Measurements from ENCODE around the genes EFHC1, TMEM14A and GSTA4.

DNA sequence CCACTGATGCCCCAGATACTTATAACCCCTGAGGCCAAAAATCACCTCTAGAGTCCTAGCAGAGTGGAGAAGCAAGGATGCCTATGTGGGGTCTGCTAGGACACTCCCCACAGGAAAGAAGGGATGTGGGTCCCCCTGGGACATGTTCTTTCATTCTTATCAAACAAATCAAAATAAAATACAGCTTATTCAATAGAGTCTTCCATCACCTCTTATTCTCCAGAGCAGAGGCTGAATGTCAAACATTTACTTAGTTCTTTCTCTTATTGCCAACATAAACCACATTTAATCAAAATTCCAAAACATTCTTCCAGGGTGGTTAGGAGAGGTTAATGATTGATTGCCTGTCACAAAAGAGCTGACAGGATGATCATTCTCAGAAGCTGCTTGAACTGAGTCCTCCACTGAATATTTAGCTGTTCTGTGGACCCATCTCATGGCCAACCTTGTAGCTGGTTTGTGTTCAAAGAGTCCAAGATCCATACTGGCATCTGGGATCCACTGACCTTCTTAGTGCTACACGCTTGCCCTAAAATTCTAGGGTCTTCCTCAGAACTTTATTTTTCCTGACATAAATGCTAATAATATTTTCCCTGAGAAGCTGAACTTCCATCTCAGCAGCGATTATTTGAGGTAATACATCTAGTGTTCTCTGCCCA, 37.3 kb upstream of the PKHD1 start:
- RRBS = no CpG with 5 or more reads among the region's 2 CpGs

GRCh38 chr6:52419683-52420694, at the start of gene EFHC1:
EFHC1 (plus strand) TSS chr6:52420342.
- RRBS = 2% methylated on average over 19 of the region's 59 CpGs

GRCh38 chr6:52491256-52492205, 71.4 kb downstream of the EFHC1 start:
- RRBS = no CpG with 5 or more reads among the region's 16 CpGs

- RRBS = no CpG with 5 or more reads among the region's 12 CpGs
Observed at GRCh38 chr6:52505418-52505999, 71.4 kb downstream of the TRAM2 start.

DNA sequence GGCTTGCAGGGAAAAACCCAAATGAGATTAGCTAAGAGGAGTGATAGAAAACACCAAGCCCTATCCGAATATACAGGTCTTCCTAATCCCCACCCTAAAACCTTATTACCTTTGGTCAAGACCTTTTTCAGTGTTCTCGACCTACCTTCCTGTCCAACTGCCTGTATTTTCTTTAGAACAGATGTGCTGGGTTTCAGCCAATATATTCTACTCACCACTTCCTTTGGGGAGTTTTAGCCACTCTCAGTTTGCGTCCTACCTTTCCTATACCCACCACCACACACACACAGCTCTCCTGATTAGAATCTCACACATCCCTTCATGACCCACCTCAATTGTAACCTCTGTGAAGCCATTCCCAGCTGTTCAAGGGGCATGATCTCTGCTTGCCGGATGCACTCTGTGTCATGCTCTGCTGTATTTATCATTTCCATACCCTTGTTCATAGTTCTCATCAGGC, 39.6 kb downstream of the TRAM2 start:
- RRBS = no CpG with 5 or more reads among the region's 4 CpGs

- RRBS = no CpG with 5 or more reads among the region's 4 CpGs
Observed at GRCh38 chr6:52566814-52567545, 9.9 kb downstream of the TRAM2 start.

DNA sequence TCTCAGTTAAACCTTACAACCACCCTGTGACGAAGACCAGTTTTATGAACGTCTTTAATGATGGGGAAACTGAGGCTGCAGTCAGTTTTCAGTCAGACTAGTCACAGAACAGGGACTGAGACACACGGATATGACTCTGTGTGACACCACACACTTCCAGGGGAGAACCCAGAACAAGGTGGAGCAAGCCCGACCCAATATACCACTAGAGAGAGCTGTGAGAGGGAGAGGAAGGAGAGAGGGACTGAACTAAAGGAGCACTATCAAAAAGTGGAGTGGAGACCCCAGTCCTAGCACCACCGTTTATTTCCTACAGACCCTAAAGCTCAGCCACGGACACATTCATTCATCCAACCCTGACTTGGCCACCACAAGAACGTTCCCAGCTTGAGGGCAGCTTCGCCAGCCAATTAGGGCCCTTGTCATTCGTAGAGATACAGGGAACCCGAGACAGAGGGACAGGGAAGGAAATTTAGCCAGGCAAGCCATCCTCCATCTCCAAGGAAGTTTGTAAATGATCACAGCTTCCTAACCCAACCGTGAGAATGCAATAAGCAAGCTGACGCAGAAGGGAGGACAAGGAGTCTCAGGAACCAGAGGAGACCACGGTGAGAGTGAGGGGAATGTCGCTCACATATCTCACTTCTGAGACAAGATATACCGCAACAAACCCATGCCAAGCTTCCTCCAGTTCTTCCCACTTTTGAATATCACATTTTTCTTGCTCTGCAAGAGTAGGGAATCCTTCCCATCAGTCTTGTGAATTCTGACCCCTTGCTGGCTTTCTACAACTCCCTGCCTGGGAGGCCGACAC, 1.5 kb downstream of the TRAM2 start:
- RRBS = no CpG with 5 or more reads among the region's 16 CpGs

- RRBS = no CpG with 5 or more reads among the region's 3 CpGs
Observed at GRCh38 chr6:52609973-52610362, 33.1 kb upstream of the TRAM2 start.

- RRBS = 5% methylated on average over 3 of the region's 43 CpGs
Observed at GRCh38 chr6:52670779-52671584, at the start of gene TMEM14A. TMEM14A (plus strand) TSS chr6:52671113.

- RRBS = no CpG with 5 or more reads among the region's 2 CpGs
Observed at GRCh38 chr6:52788328-52788806, 15.2 kb downstream of the GSTA1 start.

DNA sequence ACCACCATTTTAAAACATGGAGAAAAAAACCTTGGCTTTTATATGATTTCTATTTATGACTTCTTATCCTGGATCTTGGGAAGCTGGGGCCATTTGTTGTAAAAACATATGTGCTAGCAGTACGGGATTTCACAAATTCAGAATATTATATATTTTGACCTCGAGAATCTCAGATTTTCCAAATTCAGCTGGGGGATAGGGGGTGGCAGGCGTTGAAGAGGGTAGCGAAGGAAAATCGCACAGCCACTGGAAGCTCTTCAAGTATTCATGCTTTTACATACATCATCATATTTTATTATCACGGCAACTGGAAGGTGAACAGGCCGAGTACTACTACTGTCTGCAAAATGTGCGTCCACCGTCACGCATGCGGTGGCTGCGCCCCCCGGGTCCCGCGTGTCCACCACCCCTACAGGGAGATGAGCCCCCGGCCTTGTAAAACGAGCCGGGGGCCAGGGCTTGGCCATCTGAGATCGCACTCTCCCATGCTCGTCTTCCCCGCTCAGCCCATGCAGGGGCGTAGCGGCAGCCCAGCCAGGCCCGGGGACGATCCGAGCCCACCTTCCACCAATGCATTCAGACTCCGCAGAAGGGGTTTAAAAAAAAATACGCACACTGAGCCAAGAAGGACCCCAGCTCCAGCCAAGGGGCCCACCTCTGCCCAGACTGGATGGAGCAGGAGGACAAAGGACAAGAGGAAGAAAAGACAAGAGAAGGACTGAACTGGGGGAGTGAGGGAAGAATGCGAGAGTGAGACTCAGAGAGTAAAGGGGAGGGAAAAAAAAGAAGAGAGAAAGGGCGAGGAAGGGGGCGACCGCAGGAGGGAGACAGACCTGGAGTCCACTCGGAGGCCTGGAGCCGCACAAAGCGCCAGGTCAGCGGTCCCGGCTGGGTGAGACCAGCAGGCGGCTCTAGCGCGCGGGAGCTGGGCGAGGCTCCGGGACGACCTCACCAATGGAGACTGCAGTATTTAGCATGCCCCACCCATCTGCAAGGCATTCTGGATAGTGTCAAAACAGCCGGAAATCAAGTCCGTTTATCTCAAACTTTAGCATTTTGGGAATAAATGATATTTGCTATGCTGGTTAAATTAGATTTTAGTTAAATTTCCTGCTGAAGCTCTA, at the start of gene GSTA4:
TSS of gene GSTA4 (minus strand) at position 869 of the 1,124 bp plus-strand sequence.
- RRBS = 2% methylated on average over 17 of the region's 46 CpGs

DNA sequence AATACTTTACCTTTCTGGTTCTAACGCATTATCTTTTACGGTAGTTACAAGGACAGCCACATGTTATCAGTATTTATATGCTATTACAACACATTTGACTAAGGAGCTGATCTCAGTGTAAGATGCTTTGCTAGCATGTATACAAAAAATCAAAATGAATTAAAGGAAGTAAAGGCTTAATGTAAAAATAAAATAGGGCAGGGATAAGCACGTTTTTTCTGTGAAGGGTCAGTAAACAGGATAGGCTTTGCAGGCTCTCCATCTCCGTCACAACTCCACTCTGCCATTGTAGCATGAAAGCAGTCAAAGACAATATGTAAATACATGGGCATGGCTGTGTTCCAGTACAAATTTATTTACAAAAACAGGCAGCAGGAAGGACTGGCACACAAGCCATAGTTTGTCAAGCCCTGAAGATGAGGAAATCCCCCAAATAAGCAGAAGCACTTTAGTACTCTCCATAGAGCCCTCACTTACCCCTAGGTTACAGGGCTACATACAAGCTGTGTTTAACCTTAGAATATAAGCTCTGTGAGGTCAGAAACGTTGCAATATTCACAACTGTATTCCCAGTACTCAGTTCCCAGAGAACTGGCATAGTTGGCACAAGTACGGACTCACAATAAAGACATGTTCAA, 5.4 kb downstream of the CILK1 start:
- RRBS = no CpG with 5 or more reads among the region's 6 CpGs

DNA sequence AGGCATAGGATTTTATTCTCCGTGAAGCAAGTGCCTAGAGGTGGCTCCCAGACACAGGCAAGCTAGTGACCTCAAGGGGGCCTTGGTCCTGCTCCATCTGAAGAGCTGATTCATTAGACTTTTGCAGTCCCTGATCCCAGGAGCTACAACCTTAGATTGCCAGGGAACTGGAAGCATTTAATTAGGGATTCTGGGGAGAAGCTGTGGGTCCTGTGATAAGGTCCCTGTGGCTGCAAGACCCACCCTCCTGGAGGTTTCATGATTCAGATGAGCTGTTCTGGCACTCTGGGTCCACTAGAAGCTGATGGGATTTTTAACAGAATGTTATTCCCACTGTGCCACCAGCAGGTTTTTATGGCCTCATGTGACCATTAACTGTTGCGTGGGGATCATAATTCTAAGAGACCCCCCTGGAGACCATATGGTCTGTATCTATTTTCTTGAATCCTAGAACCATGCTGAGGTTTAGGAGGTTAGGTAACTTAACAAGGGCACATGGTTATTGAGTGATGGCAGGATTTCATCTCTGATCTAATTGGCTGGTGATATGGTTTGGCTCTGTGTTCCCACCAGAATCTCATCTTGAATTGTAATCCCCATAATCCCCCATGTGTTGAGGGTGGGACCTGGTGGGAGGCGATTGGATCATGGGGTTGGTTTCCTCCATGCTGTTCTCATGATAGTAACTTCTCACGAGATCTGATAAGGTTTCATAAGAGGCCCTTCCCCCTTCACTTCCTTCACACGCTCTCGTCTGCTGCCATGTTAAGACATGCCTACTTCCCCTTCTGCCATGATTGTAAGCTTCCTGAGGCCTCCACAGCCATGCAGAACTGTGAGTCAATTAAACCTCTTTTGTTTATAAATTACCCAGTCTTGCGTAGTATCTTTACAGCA, 90.3 kb downstream of the ELOVL5 start:
- RRBS = no CpG with 5 or more reads among the region's 7 CpGs

GRCh38 chr6:53293124-53293693, 55.5 kb downstream of the ELOVL5 start:
- RRBS = no CpG with 5 or more reads among the region's 10 CpGs

DNA sequence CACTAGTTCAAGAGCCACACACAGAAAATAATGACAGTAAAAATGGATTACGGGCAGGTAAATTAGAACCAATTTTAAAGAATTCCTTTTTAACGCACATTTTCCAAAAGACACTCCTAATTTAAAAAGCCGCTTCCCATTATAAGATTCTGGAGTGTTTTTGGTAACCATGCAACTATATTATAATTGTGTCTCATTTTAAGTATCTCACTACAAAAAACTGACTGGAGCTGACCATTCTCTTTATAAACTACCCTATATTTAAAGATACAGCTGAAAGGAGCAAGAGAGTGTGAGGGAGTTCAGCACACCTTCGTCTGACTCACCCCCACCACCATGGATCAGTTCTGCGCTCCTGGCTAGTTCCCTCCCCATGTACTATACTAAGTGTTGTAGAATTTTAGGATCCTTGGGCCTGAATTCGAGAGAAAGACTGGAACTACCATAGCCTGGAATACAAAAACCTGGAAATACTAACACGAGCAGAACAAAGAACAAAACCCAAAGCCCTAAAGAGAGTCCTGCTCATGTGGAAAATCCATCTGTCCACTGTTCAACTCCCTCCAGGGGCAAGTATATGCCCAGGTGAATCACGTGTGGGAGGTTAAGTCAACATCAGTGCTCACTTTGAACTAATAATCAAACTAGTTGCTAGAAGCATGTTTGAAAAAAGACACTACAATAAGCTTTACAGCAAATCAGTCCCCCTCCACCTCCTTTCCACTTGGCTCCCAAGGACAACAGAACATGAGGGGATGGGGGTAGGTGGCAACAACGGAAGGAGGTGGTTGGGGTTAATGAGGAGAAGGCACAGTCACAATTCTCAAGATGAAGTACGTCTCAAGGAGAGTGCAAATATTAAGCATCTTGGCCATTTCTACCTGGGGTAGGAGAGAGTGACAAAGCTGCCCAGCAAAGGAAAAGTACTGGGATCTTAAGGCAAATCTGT, 46.8 kb downstream of the ELOVL5 start:
- RRBS = no CpG with 5 or more reads among the region's 10 CpGs

DNA sequence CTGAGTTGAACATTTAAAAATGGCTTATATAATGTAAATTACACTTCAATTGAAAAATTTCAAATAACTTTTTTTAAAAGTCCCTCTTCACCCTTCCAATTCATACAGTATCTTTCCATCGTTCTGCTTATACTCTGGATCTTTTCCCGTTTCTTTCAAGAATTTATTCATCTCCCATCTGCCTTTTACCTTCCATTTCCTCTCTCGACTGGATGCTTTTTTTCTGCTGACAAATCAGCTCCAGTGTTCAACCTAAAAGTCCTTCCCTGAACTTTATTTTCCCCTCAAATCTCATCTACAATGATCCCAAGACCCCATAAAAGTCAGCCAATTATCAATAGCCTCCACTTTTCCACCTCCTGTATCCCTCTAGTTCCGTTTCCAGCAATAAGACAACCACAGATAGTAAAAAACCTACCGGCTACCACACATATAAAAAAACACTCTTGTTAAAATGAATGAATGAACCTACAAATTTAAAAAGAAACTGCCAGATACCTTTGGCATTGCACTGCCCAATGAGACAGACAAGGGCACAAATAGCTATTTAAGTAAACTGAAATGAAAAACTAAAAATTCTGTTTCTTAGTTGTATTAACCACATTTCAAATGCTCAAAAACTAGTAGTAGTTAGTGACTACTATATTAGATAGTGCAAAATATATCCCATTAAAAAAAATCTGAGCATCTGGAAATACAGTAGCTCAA, 20.9 kb downstream of the ELOVL5 start:
- RRBS = no CpG with 5 or more reads among the region's 5 CpGs

- RRBS = no CpG with 5 or more reads among the region's 15 CpGs
Observed at GRCh38 chr6:53347130-53347736, 1.5 kb downstream of the ELOVL5 start.

GRCh38 chr6:53465934-53466557, 78.9 kb downstream of the GCLC start:
- RRBS = no CpG with 5 or more reads among the region's 4 CpGs

DNA sequence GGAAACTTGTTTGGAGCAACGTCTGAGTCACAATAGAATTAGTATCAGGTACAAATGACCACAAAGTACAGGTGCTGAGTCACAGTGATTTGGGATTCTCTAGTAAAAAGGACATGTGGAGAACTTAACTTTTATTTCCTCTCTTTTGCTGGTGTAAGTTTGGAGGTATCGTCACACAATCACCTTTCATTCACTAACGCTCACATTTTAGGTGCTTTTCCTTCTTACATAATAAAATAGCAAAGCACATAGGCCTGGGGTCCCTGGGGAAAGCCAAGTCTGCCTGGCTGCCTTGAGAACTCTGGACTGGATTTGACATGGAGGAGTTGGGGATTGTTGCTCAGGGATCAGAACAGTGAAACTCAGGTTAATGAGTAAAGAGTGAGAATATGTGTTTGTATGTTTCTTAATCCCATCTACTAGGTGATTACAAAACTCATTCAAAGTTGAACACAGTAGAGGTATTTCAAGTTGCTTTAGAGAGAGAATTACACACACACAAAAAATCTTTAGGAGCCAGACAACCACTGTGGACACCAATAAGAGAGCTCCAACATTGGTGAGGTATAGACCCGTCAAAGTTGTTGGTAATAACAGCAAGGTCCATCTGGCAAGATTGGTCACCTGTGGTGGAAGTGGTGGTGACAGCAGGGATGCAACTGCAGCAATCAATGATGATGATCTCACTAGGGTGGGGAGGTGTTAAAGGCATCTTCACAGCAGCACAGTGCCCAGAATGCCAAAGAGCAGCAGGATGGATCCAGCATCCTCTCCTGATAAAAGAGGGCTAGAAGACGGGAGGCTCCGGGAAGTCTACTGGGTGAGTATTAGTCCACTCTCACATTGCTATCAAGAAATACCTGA, 49.3 kb downstream of the KLHL31 start:
- RRBS = no CpG with 5 or more reads among the region's 6 CpGs

DNA sequence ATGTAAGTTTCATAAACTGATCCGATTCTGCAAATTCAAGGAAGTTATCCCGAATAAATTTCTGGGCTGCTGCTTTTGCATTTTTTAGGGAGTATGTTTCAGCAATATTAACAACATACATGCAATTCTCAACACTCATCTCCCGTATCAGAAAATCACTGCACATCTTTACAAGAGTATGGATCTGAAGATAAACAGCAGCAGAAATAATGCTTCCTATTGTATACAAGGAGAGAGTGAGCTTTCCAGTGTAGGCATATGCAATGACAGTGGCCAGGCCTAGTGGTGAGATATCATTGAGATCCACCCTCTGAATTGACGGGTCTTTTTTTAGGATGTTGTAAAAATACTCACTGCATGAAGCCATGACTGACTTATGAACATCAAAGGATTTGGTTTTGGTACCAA, 10.9 kb downstream of the KLHL31 start:
- RRBS = no CpG with 5 or more reads among the region's 4 CpGs